ReNcell CX (cell line): Measurements from ENCODE around the gene GPBP1.

- PRO-cap = no peak
These were observed 109.3 kb downstream of the ANKRD55 start for GRCh38 chr5:56123711-56124344.

DNA sequence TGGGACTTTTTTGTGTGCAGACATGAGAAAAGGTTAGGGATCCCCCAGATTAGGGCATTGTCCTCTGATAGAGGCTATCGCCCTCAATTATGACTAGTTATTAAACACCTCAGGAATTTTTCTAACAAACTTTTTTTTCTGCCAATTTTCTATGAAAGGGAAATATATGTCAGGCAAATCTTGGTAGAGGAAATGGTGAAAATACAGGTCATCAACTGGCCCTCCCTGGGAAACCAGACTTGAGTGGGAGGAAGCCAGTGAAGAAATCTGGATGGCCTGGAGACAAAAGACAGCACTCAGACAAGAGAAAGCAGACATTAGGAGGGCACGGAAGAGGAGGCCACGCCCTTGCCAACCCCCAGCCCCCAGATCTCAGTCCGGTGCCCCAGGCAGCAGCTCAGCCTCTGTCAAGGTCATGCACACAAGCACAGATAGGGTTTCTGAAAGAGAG lies 85.9 kb upstream of the ANKRD55 start:
- PRO-cap = no peak

DNA sequence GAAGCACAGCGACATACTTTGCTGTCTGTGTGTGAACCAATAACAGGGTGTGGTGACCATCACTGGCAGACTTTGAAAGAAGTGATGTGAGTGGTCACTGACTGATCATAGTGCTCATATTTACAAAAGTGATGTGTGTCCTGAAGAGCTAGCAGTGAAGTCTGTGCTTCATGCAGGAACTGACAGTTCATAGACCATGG lies 231.8 kb upstream of the ANKRD55 start:
- PRO-cap = no peak

- PRO-cap = no peak
These were observed 249.0 kb upstream of the ANKRD55 start for GRCh38 chr5:56481988-56482744.

DNA sequence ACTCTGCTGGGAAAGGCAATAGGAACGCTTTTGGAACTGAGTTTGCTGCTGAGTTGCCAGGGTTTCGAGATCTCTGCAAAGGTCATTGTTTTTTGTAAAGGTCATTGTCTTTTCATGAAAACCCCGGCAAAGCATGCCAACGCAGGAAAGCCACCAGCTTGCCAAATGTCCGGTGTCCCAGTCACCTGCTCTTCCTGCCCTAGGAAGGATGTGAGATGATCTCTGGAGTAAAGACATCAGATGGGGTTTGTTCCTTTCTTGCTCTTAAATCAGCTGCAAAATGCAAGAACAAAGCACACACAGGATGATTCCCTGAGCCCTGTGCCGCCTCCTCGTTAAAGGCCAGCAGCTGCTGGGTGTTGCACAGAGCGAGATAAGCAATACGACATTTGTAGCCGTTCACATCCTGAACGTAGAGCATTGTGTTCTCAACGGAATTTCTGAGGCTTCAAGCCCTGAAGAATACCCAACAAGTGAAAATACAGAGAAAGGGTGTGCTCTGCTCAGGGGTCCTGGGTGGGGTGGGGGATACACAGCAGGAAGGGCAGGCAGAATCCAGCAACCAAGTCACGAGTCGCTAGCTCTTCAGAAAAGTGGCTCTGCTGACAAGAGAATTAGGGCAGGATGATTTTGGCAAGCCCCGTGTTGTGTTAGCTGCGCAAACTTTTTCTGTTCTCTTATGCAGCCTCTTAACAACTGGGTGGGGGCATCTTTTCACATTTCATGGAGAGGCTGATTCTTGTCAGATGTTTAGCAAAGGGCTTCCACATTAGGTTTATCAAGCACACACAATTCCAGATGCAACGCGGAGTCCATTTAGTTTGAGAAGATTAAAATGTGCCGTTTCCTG lies 229.2 kb upstream of the MAP3K1 start:
- PRO-cap = no peak

- PRO-cap = no peak
These were observed 204.9 kb upstream of the MAP3K1 start for GRCh38 chr5:56610411-56610836.

DNA sequence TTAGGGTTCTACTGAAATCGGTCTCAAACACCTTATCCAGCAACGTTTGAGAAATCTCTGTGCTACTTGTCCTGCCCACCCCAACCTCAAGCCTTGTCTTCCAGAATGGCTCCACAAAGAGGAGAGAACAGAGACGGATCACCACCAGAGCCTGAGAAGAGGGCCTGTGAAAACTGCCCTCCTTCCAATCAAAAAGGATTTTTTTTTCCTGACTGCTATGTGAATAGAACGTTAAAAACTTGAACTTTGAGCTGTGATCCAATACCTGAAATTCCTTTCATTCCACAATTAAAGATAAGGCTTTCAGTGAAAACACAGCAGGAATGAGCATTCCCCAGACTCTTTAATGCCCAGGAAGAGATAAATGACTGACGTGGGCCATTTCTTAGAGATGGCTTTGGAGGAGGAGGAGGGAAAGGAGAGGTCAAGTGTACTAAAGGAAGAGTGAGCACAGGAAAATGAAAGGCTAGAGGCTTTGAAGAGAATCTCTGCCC lies 178.0 kb upstream of the MAP3K1 start:
- PRO-cap = no peak

GRCh38 chr5:56638875-56639471 lies 176.4 kb upstream of the MAP3K1 start:
- PRO-cap = no peak

- PRO-cap = no peak
These were observed 12.5 kb downstream of the SETD9 start for GRCh38 chr5:56921782-56922379.

- PRO-cap = bidirectional peak, plus-strand start at chr5:57173862, minus-strand start at chr5:57173547; bidirectional peak, plus-strand start at chr5:57174065, minus-strand start at chr5:57173989
These were observed at the start of gene GPBP1 for GRCh38 chr5:57173806-57174243. Gene GPBP1, plus strand, starts transcription at chr5:57174059.

DNA sequence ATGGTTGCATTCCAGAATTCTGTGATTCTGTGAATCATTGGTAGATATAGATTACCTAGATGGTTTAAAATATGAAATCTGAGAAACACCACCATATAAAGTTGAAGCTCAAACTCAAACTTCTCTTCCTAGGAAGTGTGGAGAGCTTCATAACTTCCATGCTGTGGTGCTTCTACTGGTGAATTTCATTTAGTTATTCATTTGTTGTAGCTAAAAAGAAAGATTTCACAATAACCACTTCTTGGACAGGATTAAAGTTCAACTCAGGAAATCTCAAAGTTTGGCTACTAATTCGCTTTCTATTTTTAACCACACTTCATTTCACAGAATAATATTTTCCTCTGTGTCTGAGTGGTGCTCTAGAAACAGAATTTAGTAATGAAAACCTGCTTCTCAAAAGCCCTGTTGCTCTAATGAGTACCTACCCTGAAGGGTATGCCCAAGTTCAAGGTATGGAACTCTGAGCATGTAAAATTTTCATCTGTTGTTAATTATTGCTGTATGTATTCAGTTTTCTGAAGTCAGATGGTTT lies 73.9 kb downstream of the ACTBL2 start:
- PRO-cap = no peak

DNA sequence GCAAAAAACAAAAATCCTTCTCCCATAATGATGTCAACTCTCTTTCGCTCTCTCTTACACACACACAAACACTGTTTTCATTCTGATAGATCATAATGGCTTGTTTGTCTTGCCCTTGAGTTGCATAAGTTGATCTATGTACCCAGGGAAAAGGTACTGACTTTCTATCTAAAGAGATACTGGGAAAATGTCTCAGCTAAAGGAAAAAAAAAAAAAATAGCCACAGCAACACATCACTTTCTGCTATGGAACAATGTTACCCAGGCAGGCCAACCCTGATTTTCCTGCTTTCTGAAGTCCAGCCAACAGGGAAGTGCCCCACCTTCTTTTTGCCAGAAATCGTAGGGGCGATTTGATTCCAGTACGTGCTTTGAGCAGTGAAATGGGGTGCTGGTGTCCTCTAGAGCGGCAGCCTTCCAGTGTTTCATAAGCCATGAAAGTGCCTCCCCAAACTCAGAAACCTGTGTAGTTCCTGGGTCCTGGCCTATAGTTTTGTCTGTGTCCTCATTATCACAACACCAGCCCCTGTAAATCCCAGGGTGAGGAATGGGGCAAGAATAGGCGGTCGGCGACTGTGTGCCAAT lies 212.7 kb upstream of the ACTBL2 start:
- PRO-cap = no peak

- PRO-cap = no peak
These were observed 217.8 kb upstream of the ACTBL2 start for GRCh38 chr5:57700441-57700822.

DNA sequence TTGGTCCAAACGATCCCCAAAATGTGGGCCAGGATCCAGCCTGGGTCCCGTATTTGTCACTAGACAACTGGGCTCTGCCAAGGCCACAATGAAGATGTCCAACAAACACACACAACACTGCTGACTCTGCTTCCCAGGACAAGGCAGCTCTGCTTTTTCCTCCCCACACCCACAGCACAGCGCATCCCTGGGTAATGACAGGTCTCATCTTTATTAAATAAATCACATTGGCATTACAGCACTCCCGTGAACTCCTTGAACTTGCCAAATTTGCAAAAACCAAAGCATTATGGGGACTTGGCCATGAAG lies 424.1 kb upstream of the ACTBL2 start:
- PRO-cap = no peak

DNA sequence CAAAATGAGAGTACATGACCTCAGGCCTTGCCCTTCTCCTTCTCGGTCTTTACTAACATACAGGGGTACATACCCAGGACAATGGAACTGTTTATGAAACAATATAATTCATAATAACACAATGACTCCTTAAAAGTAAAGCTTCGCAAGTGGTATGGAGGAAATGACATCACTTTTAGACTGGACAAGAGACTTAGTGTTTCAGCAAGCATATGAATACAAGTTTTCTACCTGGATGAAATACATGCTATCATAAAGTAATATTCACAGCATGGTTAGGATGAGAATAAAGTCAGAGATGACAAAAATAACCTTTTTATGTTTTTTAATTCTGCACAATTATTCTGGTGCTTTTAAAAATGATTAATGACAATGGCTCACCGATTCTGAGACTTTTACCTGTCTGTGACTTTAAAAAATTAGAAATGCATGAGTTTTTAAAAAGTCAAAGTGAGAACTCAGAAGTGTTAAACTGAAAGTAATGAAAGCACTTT lies 386.5 kb downstream of the PLK2 start:
- PRO-cap = no peak

DNA sequence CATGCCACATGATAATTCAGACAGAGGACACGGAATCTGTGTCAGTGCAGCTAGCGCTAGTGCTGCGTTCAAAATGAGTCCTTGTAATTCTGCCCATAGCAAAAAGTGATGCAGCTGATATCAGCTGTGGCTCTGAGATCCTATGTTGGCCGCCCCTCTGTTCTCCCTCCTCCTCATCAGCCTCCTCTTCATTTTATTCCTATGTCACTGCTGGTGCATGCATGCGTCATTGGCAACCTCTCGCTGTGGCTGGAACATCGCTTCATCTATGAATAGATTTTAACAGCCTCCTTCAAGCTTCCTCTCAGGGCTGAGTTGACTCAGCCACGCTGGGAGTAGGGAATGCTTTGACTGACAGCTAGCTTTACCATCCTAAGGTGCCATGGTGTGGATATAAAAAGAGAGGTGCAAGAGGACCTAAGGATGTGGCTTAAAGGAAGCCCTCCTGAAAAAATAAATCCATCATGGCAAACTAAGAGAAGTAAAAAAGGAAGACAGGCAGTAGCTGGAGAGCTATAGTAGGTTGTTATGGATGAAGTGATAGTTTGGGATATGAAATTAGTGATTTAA lies 303.5 kb downstream of the PLK2 start:
- PRO-cap = no peak

- PRO-cap = no peak
These were observed 510.1 kb downstream of the RAB3C start for GRCh38 chr5:59092874-59093526.

DNA sequence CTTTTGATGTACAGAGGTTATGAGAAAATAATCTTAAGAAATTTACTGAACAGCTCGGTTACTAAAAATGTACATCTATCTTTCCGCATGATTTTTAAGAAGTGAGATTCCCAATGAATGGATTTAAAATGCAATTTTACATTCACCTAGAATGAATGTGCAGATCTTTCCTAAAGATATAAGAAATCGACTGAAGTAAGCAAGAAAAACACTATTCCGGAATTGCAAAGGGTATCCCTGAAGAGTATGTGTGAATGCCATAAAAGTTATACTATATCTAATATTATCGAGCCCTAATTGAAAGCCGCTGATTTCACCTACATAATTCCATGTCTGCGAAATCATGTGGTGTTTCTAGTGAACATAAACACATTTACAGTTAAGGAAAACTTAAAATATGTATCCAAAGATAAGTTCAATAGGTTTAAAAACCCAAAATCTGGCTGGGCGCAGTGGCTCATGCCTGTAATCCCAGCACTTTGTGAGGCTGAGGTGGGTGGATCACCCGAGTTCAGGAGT lies 562.6 kb downstream of the RAB3C start:
- PRO-cap = no peak

DNA sequence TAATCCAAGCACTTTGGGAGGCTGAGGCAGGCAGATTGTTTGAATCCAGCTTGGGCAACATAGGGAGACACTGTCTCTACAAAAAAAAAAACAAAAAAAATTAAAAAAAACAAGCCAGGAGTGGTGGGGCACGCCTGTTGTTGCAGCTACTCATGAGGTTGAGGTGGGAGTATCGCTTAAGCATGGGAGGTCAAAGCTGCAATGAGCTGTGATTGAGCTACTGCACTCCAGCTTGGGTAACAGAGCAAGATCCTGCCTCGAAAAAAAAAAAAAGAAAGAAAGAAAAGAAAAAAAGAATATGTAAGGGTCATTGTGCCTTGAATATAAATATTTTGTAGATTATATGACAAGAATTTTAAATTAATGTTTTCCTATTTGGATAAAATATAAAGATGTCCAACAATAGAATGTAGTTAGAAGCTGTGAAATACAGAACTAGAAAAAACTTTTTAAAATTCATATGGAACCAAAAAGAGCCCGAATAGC lies 643.2 kb downstream of the PDE4D start:
- PRO-cap = no peak

DNA sequence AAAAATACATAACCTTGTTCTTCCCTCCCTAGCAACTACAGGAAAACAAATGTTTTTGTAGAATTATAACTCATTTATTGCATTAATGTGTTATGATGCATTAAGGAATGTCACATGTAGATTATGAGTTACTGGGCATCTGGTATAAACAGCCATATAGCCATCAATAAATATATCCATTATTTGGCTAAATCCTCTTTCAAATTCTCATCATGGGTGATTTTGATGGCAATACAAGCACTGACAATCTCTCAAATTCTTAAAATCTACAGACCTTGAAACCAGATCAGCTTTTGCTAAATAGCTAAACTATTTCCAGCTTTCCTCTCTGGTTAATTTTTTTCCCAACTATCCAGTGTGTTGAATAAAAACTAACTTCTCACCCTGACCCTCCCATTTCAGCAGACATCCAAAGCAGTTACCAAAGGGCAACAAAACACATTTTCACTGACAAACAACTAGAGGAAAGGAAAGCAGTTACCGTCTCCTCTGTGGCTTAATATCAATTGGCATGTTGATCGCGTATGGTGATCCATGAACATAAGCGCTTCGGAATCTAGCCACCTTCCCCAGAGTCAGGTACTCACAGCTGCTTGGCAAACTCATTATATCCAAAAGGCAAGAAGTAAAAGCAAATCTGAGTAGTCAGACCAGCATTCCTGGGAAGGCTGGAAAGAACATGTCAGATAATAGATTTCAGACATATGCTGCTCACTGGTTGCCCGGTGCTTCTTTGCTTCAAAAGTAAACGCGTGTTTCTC lies 463.5 kb downstream of the PDE4D start:
- PRO-cap = no peak